RPMI7951 (cell line): ENCODE measurements around a stretch of chr2.

- RAMPAGE, long total RNA: no peak
Observed at GRCh38 chr2:172086940-172087483, 1.7 kb downstream of the DLX1 start.

GRCh38 chr2:172093043-172093746 lies 7.9 kb downstream of the DLX1 start:
- RAMPAGE, long total RNA: no peak

- RAMPAGE, long total RNA: no peak
Observed at GRCh38 chr2:172096276-172097058, 6.2 kb downstream of the DLX2 start.

- RAMPAGE, long total RNA: no peak
Observed at GRCh38 chr2:172106058-172107009, 3.6 kb upstream of the DLX2 start.

DNA sequence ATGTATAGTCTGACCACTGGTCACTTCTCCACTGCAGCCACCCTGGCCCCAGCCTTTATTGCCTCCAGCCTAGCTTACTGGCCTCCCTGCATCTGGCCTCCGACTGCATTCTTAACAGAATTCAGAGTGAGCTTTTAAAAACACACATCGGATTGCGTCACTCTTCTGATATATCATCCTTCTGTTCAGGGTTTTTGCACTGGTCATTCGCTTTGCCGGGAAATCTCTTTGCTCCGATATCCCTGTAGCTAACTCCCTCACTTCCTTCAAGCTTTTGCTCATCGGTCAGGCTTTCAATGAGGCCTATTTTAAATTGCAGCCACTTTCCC lies 101.6 kb upstream of the DLX2 start:
- RAMPAGE, long total RNA: no peak

- RAMPAGE, long total RNA: no peak
Observed at GRCh38 chr2:172305715-172305914, 121.8 kb upstream of the ITGA6 start.

DNA sequence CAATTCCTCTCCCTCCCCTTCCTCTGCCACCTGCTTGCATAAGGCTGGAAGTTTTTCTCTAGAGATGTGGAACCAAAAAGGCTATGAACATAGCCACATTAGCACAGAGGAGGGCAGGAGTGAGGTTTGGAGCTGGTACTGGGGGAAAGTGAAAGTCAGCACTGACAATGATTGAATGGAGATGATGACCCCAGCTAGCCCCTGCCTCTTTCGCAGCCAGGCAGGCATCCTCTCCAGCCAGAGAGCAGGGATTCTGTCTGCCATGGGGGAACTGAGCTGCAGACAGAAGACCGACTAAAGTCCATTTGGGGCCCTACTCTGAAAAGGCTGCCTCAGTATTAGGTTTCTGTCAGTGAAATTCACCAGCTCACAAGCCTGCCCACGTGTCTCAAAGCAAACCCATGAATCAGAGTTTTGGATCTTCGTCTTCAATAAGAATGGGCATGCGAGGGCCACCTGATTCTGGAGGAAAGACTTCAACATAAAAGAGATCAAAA lies 87.8 kb upstream of the ITGA6 start:
- RAMPAGE, long total RNA: no peak

- RAMPAGE, long total RNA: no peak
Observed at GRCh38 chr2:172384525-172385021, 42.8 kb upstream of the ITGA6 start.

DNA sequence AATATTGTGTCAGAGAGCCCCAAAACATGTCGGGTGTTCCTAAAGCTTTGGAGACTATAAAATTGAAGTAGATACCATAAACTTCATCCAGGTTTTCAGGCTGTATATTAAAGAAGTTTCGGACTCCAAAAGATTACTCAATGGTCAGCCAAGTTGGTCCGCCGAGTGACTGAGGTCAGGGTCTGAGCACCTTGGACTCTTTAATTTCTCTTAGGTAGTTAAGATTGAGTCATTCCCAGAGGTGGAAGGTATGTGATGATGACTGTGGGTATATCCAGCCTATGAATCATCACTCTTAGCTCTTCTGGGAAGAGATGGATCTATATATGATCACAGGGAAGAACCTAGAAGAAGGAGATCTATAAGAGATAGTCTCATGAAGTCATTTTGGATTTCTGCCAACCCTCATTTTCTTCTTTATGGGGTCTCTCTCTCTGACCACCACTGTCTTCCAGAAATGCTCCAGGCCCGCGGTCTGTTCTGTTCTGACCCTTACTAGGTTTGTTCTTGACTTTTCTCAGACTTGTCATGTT lies 3.3 kb downstream of the ITGA6 start:
- RAMPAGE, long total RNA: no peak

- RAMPAGE, long total RNA: no peak
Observed at GRCh38 chr2:172453742-172454844, 26.7 kb downstream of the ITGA6 start.

- RAMPAGE, long total RNA: no peak
Observed at GRCh38 chr2:172462768-172463107, 35.4 kb downstream of the ITGA6 start.

- RAMPAGE, long total RNA: no peak
Observed at GRCh38 chr2:172836274-172836920, 100.8 kb downstream of the RAPGEF4 start.

GRCh38 chr2:173059978-173060636 lies 15.5 kb upstream of the MAP3K20 start:
- RAMPAGE, long total RNA: no peak

GRCh38 chr2:173086523-173086978 lies 10.9 kb downstream of the MAP3K20 start:
- RAMPAGE, long total RNA: no peak

DNA sequence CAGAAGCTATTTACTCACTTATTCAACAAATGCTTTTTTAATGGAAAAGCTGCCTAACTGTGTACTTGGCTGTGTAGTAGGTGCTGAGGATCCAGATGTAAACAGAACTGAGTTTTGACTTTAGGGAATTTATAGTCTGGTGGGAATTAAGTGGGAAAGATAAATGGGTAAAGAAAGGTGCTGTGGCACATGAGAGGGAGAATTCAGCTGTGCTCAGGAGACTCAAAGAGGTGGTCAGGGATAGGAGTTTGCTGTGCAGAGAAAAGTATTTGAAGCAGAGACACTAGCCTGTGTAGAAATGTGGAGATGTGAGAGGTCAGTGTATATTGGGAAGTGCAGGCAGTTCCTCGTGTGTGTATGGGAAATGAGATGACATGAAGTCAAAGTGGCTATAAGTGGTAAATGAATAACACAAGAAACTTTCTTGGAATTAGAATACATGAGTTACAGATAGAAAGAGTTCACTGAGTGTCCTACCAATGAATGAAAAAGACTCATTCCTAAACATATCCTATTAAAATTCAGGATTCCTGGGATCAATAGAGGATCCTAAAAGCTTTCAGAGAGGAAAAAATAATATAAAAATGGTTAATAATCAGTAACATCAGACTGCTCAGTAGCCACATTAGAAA lies 11.5 kb downstream of the MAP3K20 start:
- RAMPAGE, long total RNA: no peak

DNA sequence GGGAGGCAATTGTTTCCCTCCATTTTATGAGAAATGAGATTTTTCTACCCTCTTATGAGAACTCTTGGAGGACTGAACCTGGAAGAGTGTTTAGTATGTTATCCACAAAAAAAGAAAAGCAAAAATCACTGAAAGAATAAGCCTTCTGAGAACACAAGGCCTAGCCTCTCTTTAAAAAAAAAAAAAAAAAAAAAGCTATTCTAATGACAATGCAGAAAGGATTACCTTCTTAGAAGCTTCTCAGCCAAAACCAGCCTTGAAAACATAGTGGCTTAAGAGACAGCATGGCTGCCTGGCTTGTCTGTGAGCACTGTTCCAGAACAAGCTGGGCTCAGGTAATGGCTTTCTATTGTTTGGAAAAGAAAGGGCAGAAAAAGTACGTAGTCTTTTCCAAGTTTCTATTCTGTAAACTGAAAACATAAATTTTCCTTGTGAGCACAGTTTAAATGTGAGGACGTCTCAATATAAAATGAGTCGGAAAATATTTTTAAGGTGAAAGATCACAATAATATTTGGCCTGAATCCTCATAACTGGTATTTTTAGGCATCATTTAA lies 119.4 kb downstream of the MAP3K20 start:
- RAMPAGE, long total RNA: no peak

GRCh38 chr2:173197902-173198268 lies 122.2 kb downstream of the MAP3K20 start:
- RAMPAGE, long total RNA: no peak

- RAMPAGE, long total RNA: no peak
Observed at GRCh38 chr2:173211937-173212503, 136.4 kb downstream of the MAP3K20 start.

DNA sequence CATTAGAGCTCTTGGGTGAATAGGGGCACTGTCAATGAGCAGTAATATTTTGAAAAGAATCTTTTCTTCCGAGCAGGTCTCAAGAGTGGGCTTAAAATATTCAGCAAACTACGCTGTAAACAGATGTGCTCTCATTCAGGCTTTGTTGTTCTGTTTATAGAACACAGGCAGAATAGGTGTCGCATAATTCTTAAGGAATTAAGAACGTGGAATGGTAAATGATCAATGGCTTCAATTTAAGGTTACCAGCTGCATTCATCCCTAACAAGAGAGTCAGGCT lies 3.3 kb upstream of the CDCA7 start:
- RAMPAGE, long total RNA: no peak

DNA sequence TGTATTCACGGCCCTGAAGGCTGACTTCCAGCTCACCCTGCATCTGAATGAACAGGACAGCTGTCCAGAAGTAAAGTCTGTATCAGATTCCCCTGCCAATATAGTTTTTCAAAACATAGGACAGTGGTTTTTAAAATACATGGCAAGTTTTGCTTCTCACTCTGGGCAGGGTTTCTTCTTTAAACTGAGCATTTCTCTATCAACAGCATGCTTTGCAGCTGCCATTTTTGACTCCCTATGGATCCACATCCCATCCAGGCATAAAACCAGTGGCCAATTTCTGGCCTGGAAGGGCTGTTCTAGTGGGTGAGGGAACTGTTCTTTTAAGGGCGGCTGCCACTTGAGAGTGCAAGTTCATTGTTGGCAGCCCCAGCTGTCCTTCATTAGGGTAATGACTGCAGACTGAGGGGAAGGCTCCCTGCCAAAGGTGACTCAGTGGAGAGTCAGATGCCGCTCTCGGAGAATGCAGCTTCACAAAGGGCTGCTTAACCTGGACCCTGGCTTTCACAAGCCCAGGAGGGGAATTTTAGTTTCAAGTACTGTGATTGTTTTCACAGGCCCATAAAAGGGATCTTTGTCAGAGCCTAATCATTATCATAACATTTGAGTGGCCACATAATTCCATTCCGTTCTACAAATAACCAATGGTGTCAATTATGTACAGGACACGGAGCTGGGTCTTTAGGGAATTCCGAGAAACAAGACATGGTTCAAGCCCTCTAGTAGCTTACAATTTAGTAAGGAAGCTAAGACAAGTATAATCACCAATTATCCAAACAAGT lies 235.6 kb downstream of the CDCA7 start:
- RAMPAGE, long total RNA: no peak